Astrocyte (in vitro differentiated cells and primary cell): ENCODE measurements around the genes ERBB2 and IKZF3.

GRCh38 chr17:38751681-38752069 lies 866 bp upstream of the PSMB3 start:
- PRO-cap = bidirectional peak, plus-strand start at chr17:38751992, minus-strand start at chr17:38751860
- RRBS, 2 experiments = no CpG with 5 or more reads among the region's 31 CpGs

DNA sequence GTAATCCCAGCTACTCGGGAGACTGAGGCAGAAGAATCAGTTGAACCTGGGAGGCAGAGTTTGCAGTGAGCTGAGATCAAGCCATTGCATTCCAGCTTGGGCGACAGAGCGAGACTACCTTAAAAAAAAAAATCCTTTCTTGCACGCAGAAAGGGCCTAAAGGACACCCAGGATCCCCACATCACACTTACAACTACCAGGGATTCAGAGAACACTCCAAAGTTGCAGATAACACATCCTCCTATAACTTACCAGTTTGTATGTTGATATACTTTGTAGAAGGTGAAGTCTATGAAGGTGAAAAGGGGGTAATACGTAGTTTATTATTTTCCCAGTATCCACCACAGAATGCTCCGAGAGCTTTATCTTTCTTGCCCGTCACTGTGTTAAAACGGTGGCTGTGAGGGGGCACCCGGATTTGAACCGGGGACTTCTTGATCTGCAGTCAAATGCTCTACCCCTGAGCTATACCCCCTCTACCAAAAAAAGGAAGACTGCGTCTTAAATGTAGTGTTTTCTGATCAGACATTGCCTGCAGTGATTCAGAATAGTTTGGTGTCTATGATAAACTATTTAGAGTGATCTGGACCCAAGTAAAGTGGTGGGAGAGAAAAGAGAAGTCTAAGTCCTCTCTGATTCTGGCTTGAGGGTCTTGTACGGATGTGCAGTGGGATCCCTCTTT lies 7.9 kb upstream of the RPL23 start:
- PRO-cap = unidirectional peak, minus-strand start at position 478 of the sequence
- RRBS, 2 experiments = no CpG with 5 or more reads among the region's 12 CpGs

DNA sequence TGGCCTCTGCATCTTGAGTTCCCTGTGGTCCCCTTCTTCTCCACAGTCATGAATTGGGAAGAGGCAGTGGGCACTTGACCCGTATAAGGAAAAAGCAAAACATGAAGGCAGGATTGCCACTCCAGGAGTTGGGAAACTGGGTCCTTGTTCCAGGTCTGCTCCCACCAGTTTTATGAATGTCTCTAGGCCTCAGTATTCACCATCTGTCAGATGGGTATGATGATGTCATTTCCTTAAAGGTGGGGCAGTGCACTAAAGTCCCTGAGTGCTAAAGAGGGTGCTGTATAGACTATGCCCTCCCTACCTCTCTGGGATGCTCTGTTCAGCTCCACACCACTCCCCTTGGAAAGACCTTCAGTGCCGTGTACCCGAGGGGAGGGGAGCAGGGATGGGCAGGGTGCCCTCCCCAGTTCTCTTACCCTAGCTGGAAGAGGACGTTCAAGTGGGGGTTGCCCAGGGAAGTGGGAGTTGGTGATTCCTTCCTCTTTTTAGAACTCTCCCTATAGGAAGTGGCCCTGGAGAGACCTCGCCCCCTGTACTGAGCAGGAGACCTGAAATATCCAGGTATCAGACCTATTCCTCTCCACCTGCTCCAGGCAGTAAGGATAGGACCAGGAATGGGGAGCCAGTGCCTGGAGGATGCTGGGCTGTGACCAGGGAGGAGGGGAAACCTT lies 2.2 kb downstream of the LASP1 start:
- PRO-cap = no peak
- RRBS, 2 experiments = no CpG with 5 or more reads among the region's 5 CpGs

- PRO-cap = no peak
- RRBS, 2 experiments = no CpG with 5 or more reads among the region's 4 CpGs
These were observed 11.6 kb downstream of the LASP1 start for GRCh38 chr17:38881467-38881833.

GRCh38 chr17:39099521-39100285 lies 51.7 kb downstream of the PLXDC1 start:
- PRO-cap = no peak
- RRBS, 2 experiments = no CpG with 5 or more reads among the region's 9 CpGs

DNA sequence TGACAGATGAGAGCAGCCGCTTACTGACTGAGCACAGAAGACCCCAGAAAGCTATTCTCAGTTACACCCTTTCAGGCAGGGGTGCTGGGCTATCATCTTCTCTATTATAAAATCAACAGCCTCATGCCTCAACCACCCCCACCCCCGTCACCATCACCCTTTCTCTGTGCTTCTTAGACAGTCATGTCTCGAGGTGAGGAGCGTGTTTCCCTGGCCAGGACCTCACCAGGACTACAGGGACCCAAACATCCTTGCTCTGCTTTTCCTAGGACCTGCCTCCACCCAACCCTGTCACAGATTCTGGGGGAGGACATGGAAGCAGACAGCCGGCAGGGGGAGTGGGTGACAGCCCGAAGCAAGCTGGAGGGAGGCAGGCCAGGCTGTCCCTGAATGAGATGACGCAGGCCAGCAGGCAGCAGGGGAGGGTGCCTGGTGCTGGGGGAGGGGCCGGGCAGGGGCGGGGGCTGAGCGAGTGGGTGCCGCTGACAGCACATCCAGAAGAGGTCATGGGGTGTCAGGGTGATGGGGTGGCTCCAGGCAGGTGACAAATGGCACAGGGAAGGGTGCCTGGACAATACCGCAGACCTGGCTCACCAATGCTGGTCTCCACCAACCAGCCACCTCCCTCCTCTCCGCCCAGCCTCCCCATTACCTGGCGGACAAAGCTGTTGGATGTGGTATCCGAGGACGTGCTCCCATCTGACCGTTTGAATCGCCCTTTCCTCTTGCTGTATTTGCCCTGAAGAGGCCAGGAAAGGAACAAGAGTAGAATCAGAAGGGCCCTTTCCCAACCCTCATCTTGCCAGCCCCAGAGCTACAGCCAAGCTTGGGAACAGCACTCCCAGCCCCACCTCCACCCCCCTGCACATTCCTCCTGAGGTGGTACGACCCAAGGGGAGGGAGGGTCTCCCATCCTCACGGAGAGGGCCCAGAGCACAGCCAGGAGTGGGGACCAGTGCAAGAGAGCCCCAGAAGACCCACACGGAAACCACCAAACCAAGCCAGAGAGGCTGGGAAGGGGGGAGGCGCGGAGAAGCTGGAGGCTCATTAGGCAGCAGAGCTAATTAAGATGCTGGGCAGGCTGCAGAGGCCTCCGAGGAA lies 2.9 kb downstream of the CACNB1 start:
- PRO-cap = no peak
- RRBS, 2 experiments = 7% methylated on average over 2 of the region's 24 CpGs; no CpG with 5 or more reads in 1 of the 2 experiments

DNA sequence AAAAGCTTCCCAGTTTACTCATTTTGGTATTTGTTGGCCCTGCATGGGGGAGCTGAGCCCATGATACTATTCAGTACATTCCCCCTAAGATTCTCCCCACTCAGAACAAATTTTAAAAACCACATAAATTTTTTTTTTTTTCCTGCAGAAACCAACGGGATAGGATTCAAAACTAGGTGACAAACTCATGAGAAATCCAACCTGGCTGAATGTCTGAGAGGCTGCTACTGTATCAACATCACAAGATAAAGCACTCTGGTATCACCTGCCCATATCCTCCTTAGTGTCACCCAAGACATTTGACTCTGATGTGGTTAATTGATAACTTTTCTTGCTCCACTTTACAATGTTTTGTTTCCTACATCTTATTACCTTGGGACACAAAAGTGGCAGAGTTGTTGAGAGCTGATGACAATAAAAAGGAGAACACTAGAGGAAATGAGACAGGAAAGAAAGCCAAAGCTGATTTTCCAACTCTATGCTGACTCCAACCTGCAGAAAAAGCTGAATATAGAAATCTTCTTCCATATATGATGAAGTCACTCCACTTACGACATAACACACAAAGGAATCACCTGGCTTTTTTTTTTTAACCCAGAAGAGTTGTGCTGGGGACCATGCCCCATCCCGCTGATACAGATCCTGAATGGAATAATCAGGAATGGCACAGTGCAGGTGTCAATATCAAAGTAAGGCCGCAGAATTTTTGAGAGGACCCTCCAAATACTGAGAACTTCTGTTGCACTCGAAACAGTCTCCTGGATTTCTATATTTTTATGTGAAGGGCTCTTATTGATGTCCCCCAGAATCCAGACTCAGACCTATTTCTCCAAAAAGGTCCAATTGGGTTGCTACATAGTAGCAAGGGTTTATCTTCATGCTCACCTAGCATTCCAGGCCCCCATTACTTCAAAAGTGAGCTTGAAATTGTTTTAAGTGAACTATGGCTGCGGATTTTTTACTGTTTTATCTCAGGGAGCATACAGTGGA lies 4.2 kb upstream of the FBXL20 start:
- PRO-cap = no peak
- RRBS, 2 experiments = no CpG with 5 or more reads among the region's 6 CpGs

DNA sequence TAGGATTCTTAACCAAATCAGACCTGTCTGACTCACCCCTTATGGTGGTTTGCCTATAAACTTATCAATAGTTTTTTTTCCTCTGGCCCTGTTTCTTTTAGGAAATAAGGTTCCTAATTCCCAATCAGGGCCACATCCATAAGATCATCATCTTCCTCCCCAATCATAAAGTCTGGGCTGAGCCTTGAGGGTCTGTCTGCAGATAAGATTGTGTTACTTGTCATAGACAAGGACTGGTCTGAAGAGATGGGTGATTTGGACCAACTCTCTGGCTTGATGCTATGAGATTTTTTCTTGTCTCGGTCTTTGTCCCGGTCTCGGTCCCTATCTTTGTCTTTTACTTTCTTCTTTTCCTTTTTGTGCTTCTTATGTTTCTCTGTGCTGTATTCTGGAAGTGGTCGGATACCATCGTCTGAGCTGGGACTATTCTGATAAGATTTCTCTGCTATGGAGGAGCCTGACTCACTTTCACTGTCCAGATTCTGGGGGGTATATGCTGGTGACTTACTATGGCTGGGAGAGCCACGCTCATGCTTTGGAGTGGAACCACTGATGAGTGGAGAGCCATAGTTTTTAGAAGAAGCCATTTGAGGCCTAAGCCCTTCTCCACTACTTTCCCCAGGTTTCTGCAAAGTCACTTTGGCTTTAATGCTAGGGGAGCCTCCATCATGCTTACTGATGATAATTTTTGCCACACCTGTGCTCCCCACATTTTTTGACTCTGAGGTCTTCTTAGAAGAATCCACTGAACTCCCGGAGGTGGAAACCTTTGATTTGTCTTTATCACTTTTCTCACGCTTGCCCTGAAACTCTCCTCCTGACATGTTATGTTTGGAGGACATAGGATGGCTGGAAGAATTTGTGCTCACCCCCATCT lies 6.2 kb upstream of the FBXL20 start:
- PRO-cap = no peak
- RRBS, 2 experiments = no CpG with 5 or more reads among the region's 8 CpGs

DNA sequence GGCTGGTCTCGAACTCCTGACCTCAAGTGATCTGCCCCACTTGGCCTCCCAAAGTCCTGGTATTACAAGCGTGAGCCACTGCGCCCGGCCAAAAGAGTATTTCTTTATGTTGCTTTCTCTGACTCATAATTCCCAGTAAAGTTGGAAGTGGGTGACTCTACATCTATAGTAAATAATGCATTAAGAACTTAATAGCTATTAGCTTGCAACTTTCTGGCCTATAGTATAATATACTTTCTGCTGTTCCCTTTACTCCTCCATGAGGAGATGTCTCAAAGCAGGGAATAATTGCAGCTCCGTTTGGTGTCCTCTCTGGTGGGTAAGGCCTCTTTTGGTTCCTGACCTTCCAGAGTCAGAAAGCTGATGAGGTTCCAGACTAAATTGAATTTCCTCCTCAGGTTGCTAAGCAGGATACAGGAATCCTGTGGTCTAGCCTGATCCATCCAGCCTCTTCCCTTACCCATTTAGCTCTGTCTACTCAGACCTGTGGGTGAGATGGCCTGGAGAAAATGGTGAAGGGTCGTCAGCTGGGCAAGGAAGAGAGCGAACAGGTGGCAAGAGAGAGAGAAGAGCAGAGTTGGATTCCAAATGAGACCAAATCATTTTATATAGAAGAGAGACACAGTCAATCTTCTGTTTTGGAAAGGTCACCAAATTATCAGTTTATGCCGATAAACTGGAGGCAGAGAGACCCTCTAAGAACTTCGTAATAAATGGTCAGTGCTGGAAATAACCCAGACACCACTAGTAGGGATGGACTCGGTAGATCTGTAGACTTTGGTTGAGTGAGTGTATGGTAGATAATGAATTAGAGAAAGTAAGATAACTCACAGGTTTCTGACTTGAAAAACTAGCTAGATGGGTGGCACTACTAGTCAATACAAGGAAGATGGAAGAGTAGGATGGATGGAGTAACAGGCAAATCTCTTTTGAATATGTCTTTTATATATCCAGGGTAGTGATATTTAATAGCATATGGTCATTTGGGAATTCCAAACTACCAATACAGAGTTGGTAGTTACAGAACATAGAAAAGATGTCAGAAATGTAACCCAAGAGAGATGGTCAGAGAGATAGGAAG lies 42.3 kb downstream of the CDK12 start:
- PRO-cap = unidirectional peak, plus-strand start at position 817 of the sequence
- RRBS, 2 experiments = no CpG with 5 or more reads among the region's 10 CpGs

DNA sequence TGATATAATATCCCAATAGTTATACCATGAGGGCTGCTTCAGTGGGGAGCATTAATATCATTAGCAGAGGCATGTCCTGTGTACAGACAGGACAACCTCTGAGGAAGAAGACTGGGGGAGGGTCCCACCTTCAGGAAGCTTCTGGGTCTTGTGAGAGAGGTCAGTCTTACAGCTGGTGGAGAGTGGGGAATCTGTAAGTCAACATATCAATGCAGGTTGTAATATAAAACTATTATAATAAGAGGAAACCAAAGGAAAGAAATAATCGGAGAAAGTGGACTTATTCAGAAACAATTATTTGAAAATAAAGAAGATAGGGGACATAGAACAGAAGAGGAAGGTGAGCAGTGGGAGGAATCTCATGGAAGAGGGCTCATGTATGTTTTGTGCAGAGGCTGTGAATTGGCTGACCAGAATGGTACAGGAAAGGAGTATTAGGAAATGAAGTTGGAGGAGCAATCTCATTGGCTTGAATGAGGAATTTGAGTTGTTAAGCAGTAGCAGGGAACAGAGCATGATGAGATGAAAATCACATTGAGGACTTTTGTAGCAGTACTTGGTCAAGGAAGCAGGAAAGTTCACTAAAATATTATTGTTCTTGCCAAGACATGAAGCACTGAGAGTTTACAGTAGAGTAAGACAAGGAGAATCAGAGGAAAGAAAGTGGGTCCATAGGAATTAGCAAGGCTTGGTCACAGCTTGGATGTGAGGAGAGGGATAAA lies 68.1 kb downstream of the NEUROD2 start:
- PRO-cap = no peak
- RRBS, 2 experiments = no CpG with 5 or more reads among the region's 1 CpG

DNA sequence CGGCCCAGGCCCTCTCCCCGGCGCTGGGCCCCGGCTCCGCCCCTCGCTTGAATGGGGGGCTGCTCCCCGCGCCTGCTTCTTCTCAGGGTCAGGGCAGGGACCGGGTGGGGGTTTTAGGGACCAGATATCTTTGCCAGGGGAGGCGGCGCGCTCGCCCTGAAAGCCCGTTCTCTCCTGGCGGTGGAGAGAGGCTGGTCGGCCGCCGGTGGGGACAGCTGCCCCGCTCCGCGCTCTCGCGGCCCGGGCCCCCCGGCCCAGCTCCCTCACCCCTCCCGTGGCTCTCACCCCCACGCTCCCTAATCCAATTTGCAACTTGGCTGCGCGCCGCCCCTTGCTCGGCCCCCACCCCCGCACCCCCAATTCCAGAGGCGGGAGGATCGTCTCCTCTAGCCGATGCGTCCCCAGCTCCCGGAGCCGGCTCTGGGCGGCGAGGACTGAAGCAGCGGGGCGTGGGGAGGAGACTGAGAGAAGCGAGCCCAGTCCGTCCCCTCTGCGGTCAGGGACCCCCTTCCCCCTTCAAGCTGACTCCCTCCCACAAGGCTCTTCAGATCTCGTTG lies 838 bp downstream of the NEUROD2 start:
- PRO-cap = no peak
- RRBS, 2 experiments = 2% methylated on average over 13 to 16 of the region's 46 CpGs

- PRO-cap = no peak
- RRBS, 2 experiments = 0 to 2% methylated on average over 1 to 5 of the region's 20 CpGs
These were observed 3.4 kb upstream of the PPP1R1B start for GRCh38 chr17:39623151-39623998.

DNA sequence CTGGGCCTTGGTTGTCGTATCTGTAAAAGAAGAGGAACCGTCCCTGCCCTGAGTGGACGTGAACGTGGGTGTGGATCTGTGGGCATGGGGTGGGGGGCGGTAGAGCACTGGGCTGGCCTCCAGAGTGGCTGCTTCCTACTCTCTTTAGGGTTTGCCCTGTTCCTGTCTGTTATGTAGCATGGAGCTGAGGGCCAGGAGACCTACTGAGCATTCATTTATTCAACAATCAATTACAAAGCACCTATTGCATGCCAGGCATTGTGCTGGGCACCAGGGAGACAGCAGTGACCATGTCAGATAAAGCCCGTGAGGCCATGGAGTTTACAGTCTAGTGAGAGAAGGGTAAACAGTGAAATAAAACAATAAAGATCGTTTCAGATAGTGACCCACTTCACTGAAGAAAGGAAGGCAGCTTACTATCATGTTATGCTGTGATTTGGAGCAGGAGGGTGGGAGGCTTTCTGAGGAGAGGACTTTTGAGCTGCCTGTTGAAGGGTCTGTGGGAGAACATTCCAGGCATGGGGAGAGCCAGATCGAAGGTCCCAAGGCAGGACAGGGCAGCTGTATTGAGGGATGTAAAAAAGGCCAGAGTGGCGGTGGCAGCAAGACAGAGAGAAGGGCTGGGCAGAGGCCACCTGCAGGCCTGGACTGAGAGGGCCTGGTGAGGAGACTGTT lies 12.9 kb upstream of the TCAP start:
- PRO-cap = no peak
- RRBS, 2 experiments = no CpG with 5 or more reads among the region's 9 CpGs

- PRO-cap = no peak
- RRBS, 2 experiments = no CpG with 5 or more reads among the region's 12 CpGs
These were observed 5.0 kb upstream of the TCAP start for GRCh38 chr17:39660113-39660646.

DNA sequence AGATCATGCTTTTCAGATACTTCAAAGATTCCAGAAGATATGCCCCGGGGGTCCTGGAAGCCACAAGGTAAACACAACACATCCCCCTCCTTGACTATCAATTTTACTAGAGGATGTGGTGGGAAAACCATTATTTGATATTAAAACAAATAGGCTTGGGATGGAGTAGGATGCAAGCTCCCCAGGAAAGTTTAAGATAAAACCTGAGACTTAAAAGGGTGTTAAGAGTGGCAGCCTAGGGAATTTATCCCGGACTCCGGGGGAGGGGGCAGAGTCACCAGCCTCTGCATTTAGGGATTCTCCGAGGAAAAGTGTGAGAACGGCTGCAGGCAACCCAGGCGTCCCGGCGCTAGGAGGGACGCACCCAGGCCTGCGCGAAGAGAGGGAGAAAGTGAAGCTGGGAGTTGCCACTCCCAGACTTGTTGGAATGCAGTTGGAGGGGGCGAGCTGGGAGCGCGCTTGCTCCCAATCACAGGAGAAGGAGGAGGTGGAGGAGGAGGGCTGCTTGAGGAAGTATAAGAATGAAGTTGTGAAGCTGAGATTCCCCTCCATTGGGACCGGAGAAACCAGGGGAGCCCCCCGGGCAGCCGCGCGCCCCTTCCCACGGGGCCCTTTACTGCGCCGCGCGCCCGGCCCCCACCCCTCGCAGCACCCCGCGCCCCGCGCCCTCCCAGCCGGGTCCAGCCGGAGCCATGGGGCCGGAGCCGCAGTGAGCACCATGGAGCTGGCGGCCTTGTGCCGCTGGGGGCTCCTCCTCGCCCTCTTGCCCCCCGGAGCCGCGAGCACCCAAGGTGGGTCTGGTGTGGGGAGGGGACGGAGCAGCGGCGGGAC lies at the start of gene ERBB2:
TSS of gene ERBB2 (plus strand) at position 544 of the 831 bp plus-strand sequence.
- PRO-cap = bidirectional peak, plus-strand start at position 472 of the sequence, minus-strand start at position 393 of the sequence
- RRBS, 2 experiments = 2 to 3% methylated on average over 26 to 28 of the region's 43 CpGs

DNA sequence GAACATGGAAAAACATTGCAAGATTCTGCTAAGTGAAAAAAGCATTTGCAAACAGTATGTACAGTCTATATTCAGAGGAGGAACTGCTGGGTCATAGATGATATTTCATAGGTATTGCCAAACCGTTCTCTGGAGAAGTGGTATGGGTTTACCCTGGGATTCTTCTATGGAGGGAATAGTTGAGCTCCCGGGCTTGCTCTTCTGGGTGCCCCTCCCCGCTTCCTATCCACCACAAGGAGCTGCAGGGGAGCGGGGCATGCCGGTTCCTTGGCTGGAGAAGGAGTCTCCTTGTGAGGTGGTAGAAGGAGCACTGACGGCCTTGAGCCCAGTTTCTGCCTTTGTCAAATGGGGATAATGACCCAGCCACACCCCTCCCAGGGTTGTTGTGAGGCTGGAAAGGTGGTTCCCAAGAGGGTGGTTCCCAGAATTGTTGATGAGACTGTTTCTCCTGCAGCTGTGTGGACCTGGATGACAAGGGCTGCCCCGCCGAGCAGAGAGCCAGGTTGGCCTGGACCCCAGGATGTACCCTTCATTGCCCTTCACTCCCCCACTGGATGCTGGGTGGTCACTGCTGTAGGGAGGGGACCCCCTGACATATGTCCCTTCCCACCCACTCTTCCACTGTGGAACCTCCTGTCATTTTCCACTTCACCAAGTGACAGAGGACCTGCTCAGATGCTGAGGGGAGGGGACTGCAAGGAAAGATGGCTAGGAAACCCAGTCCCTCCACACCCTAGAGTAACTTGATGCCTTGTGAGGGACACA lies 10.8 kb downstream of the MIEN1 start:
- PRO-cap = no peak
- RRBS, 2 experiments = 91 to 93% methylated on average over 4 of the region's 8 CpGs

DNA sequence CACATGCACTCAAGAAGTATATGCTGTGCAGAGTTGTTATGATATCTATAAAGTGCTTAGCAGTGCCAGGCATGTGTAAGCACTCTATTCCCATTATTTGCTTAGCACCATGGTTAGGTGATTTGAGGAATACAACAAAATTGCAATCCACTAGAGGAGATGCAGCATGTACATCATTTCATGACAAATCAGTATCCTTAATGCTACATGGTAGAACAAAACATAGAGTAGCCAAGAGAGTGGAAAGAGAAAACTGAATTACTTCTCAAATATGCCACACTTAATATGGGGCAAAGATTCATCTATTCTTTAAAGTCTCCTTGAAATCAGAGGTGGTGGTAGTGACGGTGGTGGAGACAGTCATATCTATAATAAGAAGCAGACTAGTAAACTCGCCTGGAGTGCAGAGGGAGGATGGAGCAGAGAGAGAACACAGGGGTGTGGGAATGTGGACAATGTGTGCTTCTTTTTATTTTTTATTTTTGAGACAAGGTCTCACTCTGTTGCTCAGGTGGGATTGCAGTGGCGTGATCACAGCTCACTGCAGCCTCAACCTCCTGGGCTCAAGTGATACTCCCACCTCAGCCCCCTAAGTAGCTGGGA lies 33.6 kb downstream of the GRB7 start:
- PRO-cap = no peak
- RRBS, 2 experiments = no CpG with 5 or more reads among the region's 3 CpGs

DNA sequence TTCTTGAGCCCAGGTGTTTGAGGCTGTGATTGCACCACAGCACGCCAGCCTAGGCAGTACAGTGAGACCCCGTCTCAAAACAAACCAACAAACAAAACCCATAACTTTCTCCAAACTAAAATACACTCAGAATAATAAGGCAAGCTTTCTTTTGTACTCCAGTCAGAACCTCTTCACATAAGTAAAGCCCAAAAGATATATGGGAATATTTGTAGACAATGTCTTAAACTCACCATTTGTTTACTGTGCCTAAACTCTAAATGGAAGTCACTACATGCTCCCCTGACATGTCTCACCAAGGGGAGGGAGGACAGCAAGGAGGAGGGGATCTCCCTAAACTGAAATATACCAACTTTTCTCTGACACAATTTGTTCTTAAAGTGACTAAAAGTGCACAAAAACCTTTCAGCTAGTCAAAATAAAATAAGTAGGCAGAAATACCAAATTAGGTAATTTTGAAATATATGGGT lies 38.5 kb downstream of the GRB7 start:
- PRO-cap = no peak
- RRBS, 2 experiments = no CpG with 5 or more reads among the region's 2 CpGs

- PRO-cap = no peak
- RRBS, 2 experiments = no CpG with 5 or more reads among the region's 15 CpGs
These were observed 35.8 kb downstream of the IKZF3 start for GRCh38 chr17:39828032-39829045.

- PRO-cap = no peak
- RRBS, 2 experiments = 2% methylated on average over 4 to 9 of the region's 50 CpGs
These were observed at the start of gene IKZF3 for GRCh38 chr17:39863688-39864548. TSS of gene IKZF3 (minus strand) at chr17:39864312.